WTC11 (cell line): ENCODE measurements around a stretch of chr16.

GRCh38 chr16:88662180-88662682 is 660 bp downstream of the MVD start:
- PRO-cap = no peak

DNA sequence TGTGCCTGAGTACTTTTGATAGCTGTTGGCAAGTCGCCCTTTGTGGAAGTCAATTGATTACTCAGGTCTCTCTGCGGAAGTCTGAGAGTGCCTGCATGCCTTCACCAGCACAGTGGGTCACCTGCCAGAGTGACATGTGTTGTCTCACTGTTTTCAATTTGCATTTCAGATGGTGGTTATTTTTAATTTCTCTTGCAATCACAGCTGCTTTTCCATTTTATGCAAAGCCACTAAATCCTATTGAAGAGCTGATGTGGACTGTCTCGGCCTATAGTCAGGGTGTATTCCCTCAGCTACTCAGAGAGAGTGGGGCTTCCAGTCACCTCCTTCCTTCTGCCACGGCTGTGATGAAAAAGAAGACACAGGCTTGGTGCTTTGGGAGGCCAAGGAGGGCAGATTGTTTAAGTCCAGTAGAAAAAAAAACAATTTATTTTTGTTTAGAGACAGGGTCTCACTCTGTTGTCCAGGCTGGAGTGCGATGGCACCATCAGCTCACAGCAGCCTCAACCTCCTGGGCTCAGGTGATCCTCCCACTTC is 2.5 kb upstream of the MVD start:
- PRO-cap = no peak

DNA sequence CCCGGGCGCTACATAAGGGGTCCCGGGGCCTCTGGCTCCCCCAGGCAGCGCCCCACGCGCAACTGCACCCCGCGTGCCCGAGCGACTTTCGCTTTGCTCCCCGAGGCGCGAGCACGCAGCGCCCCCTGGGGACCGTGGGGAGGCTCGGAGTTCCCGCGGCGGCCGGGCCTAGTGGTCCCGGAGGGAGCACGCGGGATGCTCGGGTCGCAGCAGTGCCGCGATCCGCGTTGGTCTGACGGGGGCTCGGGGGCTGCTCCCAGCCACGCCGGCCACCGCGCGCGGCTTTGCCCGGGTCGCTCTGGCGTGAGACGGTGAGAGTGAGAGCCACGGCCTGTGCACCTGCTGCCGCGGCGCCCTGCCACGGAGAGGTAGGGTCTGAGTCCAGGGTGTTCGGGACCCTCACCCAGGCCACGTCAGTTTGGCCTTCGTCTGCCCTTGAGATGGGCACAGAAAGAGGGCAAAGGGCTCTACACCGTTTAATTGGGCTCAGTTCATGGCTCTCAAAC is 537 bp upstream of the PIEZO1 start:
- PRO-cap = bidirectional peak, plus-strand start at position 171 of the sequence, minus-strand start at position 66 of the sequence

GRCh38 chr16:88853265-88853905 is 3.4 kb downstream of the GALNS start:
- PRO-cap = no peak

DNA sequence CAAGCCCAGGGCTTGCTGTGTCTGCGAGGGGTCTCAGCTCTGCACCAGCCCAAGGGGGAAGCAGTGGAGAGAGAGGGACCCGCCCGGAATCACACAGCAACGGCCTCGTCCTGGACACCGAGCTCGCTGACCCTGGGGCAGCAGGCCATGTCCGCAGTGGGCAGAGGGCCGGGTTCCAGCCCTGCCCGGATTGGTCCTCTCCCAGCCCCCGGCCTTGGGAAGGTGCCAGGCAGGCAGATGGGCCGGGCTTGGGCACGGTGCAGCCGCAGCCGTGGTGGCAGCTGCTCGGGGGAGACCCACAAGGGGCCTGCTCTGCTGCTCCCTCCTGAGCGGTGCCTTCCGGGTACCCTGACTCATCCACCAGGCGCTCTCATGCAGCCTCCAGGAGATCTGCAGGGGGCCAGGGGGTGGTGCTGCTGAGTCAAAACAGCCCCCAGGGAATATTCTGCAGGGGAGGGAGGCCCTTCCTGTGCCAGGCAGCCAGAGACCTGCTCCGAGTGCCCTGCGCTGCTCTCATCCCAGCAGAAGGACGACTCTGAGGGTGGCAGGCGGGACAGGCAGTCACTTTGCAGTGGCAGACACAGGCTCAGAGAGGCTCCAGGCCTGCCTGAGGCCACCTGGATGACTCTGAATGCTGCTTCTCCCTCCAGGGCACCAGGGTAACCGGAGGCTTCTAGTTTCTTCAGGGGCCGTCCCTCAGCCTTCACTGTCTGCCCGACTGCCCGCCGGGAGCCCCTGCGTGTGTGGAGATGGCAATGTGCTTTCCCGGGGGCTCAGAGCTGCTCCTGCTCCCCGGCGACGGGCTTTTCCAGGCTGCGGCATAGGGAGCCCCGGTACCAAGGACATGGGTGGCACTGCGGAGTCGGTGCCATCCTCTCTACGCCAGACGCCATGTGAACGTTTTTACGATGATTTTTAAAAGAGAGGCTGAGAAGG is 51.7 kb downstream of the CBFA2T3 start:
- PRO-cap = no peak

GRCh38 chr16:88936482-88937429 is 40.3 kb downstream of the CBFA2T3 start:
- PRO-cap = no peak

DNA sequence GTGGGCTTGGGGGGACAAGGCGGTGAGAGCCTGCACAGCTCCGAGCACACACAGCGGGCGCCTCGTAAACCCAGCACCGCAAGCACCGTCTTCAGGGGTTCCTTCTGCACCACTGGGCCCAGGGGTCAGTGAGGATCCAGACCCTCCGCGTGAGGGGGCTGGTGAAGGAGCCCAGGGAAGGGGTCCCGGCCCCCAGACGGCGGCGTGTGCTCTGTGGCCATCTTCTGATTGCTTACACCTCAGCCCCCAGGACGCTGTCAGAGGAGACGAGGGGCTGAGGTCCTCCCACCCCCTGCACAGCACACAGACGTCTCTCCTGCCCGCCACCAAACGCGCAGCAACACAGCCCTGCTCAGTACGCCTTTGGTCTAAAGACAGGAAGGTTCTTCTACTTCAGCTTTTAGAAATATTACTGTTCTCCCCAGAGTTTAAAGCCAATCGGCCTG is 2.8 kb downstream of the CBFA2T3 start:
- PRO-cap = no peak

GRCh38 chr16:89032039-89032647 is 55.1 kb upstream of the CBFA2T3 start:
- PRO-cap = no peak

- PRO-cap = no peak
These were observed 20.8 kb downstream of the ACSF3 start for GRCh38 chr16:89114313-89114945.

DNA sequence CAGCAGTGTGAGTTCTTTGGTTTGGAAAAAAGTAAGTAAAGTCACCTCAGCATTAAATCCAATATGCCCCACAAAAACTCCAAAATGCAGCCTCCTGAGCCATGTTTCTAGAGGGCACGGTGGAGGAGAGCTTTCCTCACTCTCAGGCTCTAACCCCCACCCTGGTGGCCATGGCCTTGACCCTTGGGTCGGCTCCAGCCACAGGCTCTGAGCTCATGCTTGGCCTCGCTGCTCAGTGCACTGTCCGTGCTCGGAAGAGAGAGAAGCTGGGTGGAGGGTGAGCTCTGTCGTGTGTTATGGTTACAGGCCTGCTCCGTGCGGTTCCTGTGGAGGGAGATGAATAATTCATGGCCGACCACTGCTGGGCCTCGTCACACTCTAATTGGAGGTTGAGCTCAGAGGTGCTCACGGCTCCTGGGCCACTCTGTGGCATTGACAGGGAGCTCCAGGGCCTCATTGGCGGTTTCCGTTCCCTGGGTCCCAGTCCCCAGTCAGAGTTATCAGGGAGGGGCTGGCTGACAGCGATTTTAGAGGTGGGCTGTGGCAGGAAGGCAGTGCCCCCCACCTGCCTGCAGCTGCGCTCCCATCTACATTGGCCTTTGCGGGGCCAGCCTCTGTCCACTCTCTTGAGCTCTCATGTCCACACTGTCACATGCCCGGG is 24.8 kb downstream of the ACSF3 start:
- PRO-cap = no peak

DNA sequence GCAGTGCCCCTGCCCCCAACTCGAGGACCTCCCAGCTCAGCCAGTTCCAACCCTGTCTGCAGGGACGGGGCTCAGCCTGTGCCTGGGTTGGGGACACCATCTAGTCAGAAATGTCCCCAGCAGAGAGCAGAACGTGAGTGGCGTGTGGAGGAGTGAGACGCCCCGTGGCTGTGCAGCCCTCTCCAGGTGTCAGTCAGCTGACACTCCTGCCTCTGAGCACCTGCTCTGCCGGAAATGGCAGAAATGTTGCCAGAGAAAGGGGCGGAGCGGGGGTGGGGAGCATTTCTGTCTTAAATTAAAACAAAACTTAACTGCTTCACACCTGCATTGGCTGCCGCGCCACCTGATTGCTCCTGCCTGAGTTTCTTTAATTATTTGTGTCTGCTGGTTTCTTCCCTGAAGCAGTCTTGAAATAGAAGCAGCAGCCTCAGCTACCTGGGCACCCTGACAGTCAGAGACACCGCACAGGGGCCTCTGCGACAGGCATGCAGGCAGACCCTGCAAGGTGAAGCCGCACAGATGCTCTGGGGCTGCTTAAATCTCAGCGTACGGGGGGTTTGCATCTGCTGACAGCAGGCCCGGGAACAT is 29.0 kb downstream of the ACSF3 start:
- PRO-cap = no peak

- PRO-cap = no peak
These were observed 16.6 kb upstream of the CDH15 start for GRCh38 chr16:89154741-89155619.

- PRO-cap = no peak
These were observed 4.5 kb downstream of the CDH15 start for GRCh38 chr16:89175980-89176538.

- PRO-cap = bidirectional peak, plus-strand start at chr16:89247727, minus-strand start at chr16:89247425
These were observed 30.2 kb downstream of the ZNF778 start for GRCh38 chr16:89247559-89248177.

- PRO-cap = bidirectional peak, plus-strand start at chr16:89257131, minus-strand start at chr16:89256910
These were observed 39.4 kb downstream of the ZNF778 start for GRCh38 chr16:89256424-89257777.

DNA sequence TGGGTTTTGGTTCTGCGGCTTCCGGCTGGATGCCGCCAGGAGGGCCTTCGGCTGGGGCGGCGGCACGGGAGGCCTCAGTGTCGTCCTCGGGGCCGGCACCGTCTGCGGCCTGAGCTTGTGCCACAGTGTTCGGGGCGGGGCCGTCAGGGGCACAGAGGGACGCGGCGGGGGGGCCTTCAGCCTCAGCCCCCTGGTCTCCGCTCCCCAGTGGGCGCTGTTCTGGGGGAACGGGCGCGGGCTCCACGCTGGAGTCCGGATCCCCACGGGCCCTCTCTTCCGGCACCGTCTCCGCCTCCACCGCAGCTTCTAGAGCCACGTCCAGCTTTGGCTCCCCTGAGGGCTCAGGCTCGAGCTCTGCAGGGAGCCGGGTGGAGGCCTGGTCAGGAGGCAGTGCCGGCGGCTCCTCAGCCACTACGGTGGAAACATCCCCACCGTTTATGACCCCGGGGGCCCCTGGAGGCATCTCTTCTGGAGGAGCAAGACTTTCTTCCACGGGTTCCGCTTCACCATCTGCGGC is 62.1 kb downstream of the ZNF778 start:
- PRO-cap = no peak

DNA sequence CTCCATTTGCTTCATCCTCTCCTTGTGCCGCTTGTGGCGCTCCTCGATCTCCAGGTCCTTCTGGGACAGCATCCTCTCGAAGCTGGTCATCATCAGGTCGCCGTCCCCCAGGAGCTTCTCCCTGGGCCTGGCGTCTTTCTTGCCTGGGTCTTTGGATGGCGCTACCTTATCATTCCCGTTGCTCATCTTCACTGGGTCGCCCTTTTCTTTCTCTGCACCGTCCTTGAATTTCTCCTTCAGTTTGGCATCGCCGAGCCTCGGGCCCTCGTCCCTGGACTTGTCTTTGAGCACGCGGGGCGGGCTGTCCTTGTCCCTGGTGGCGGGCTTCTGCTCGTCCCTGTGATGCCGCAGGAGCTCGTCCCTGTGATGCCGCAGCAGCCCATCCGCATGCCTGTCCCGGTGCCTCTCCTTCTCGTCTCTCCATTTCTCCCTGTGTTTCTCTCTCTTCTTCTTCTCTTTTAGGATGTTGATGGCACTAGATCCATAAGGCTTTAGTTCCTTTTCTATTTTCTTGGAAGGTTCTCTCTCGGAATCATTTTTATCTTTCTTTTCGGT is 64.3 kb downstream of the ZNF778 start:
- PRO-cap = no peak

- PRO-cap = no peak
These were observed 79.5 kb downstream of the ZNF778 start for GRCh38 chr16:89296957-89297524.

- PRO-cap = no peak
These were observed 98.7 kb downstream of the ZNF778 start for GRCh38 chr16:89316069-89316791.

GRCh38 chr16:89320693-89321771 is 103.5 kb downstream of the ZNF778 start:
- PRO-cap = no peak